Thoracic aorta endothelial cell (primary cell): ENCODE measurements around the gene PPP1R3A.

- CAGE, long polyA plus RNA = no peak
These were observed 28.3 kb upstream of the IFRD1 start for GRCh38 chr7:112422053-112422357.

DNA sequence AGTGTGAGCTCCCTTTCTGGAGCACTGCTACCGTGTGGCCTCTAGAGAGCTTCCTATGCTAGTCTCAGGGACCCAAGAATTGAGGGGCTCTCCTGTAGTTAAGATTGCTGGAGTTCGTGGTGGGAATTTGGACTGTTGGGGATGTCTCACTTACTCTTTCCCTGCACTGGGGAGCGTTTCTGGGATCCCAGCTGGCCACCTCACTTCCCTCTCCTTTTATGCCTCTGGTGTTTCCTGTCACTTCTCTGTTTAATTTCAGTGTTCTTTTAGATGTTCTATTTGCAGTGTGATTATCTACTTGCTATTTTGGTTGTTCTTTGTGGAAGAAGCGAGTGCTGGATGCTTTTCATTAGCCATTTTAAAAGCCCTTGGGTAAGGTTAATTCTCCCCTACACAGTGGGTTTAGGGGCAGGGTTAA lies 23.5 kb downstream of the LSMEM1 start:
- CAGE, long polyA plus RNA = no peak

GRCh38 chr7:112575852-112576255 lies 95.1 kb downstream of the LSMEM1 start:
- CAGE, long polyA plus RNA = no peak

DNA sequence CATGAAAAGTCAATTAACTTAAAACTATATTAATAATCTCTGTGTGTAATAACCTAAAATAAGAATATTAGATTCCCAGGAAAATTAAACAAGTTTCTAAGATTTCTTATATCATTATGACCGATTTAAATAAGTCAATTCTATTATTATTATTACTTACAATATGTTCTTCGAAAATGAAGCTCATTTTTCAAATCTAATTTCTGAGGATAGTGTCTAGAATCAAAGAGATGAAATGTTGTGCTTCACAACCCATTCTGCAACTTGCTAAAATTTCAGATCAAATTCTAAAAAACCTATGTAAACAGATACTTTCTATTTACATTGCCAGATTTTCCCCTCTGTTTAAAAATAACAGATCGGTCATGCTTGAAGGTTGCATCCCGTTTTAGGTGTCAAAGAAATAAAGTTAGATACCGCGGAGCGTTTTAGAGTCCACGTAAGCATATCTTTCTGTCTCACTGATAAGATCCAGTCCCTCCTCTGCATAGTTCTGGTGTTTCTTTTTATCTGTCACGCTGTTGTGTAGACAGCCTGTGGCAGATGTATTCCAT lies 37.4 kb upstream of the BMT2 start:
- CAGE, long polyA plus RNA = no peak

DNA sequence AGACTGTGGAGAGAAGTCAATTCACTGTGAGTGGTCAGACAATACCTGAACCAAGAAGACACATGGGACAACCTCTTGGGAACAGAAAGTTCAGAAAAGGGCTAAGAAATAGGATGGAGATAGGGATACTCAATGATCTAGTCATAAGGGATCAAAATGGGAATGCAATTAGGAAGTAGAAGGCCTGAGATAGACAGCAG lies 27.3 kb upstream of the SMIM30 start:
- CAGE, long polyA plus RNA = no peak

DNA sequence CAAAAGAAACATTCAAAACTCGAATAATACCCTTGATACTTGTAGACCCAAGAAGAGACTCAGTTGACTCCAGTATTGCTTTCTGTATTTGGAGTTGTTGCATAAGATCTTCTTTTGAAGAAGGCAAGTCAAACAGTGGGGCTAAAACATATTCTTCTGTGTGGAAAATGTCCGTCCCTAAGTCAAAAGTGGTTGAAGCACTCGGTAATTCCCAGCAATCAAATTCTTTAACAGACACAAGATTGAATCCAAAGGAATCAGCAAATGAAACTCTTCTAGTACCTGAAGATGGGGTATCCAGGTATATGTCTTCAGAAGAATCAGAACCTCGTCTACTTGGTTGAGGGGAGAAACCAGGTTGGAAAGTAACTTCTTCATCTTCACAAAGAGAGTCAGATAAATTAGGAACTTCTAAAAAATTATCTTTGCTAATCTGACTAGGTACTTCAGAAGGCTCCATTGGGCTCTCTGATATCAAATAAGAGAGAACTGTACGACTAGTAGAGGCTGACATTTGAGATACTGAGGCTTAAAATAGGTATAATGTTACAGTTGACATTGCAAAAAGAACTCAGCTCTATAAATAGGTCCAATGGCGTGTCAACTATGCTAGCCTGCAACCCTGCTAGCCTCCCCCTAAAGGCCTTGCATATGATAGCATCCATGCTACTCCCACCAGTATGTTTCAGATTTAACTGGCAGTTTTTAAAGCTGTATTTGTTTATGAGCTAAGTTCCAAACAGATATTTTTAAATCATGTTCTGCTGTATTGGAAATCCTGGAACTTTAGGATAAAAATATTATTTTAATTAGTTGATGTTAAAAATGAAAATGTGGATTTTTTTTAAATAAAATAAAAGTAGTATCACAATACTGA lies at the start of gene PPP1R3A:
Gene PPP1R3A, minus strand, starts transcription at position 473 of the 877 bp plus-strand sequence.
- CAGE, long polyA plus RNA = no peak

DNA sequence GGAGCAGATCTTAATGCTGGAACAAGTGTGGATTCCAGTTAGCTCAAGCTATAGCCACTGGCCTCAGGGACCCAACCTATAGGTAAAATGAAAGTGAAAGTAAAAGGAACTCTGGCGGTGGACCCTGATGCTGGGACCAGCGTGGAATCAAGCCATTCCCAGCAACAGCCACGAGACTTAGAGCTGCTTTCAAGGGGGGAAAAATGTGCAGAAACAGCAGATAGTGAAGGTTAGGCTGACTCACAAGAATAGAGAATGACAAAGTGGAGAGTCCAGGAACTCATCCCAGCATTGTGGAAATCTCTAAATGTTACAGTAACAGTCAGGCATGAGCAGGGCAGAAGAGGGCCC lies 129.5 kb upstream of the PPP1R3A start:
- CAGE, long polyA plus RNA = no peak

DNA sequence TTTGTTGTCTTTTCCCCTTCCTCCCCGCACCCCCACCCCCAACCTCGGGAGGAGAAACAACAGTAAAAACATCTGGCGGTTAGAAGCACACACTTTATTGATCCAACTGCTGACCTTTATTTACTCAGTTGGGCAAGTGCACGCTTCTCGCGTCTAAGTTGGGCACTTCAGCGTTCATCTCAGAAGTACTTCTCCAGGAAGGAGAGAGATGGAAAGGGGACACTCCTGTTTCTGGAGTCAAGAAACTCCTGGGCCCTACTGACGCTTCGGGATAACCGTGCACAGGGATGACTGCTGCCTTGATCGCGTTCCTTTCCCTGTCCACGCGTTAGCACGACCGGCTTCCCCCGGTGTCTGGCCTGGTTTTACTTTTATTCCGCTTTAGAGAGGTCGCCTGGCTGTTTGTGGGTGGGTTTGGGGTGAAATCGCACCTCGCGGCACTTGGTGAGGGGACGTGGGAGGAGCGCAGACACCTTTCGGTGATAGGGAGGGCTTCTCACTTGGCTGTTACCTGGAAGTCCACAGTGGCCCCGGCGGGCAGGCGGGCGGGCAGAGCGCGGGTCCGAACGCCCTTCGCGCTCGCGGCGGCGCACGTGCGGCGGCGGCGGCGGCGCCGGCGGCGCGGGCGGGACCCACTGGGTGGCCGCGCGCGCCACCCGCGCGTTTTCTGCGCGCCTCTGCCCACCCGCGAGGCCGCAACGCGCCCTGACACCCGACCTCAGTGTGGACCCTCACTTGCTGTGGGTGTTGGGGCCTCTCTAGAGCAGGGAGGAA lies 168.4 kb upstream of the PPP1R3A start:
- CAGE, long polyA plus RNA = no peak

GRCh38 chr7:114922433-114923124 lies 685 bp downstream of the MDFIC start:
- CAGE, long polyA plus RNA = no peak

GRCh38 chr7:114931832-114932092 lies 9.9 kb downstream of the MDFIC start:
- CAGE, long polyA plus RNA = no peak

- CAGE, long polyA plus RNA = no peak
These were observed 195.2 kb downstream of the MDFIC start for GRCh38 chr7:115117067-115117455.

DNA sequence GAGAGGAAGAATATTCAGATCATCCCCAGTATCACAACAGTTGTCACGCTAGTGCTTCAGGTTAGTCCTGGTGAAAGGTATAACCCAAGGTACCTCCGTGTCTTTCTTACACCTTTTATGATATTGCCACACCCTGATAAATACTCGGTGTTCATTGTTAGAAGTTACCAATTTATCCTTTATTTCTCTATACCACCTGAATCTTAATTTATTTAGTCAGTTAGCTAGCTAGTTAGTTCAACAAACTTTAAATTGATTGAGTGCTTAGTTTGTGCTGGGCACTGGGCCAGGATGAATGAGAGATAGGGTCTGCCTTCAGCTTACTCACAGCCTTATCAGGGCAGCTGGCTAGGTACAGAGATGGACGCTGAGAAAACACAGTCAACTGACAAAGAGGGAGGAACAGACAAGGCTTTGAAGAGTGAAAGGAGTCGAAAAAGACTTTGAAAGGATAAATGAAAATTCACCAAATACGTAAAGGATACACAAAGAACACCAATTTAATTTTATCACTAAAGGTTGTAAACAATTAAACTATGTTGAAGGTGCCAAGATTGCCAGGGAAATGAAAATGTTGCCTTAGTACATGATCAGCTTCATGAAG lies 1.9 kb downstream of the CAV2 start:
- CAGE, long polyA plus RNA = no peak

- CAGE, long polyA plus RNA = no peak
These were observed 4.3 kb downstream of the CAV2 start for GRCh38 chr7:116503748-116504240.

GRCh38 chr7:116772444-116772999 lies 89.9 kb upstream of the CAPZA2 start:
- CAGE, long polyA plus RNA = no peak

DNA sequence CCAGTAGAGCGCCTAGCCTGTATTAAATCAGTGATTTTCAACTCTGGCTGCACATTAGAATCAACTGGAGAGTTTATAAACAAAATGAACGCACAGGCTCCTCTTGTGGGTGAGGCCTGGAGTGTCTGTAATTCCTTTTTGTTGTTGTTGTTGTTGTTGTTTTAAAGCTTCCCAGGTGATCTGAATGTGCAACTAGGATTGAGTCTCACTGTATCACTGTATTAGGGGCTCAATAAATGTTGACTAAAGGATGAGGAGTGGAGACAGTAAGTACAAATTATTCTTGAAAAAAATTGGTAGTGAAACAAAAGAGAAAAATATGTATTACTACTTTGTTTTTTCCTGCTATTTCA lies 9.4 kb downstream of the CAPZA2 start:
- CAGE, long polyA plus RNA = no peak

GRCh38 chr7:116876683-116877162 lies 14.3 kb downstream of the CAPZA2 start:
- CAGE, long polyA plus RNA = no peak

GRCh38 chr7:116920427-116921235 lies 32.7 kb upstream of the ST7 start:
- CAGE, long polyA plus RNA = no peak

- CAGE, long polyA plus RNA = no peak
These were observed 2.6 kb downstream of the ST7 start for GRCh38 chr7:116955681-116956501.

- CAGE, long polyA plus RNA = no peak
These were observed 8.2 kb upstream of the ASZ1 start for GRCh38 chr7:117435535-117435794.

- CAGE, long polyA plus RNA = no peak
These were observed 183.8 kb downstream of the CTTNBP2 start for GRCh38 chr7:117689365-117689923.